ENCODE data around the genes TIMM21 and DIPK1C.

DNA sequence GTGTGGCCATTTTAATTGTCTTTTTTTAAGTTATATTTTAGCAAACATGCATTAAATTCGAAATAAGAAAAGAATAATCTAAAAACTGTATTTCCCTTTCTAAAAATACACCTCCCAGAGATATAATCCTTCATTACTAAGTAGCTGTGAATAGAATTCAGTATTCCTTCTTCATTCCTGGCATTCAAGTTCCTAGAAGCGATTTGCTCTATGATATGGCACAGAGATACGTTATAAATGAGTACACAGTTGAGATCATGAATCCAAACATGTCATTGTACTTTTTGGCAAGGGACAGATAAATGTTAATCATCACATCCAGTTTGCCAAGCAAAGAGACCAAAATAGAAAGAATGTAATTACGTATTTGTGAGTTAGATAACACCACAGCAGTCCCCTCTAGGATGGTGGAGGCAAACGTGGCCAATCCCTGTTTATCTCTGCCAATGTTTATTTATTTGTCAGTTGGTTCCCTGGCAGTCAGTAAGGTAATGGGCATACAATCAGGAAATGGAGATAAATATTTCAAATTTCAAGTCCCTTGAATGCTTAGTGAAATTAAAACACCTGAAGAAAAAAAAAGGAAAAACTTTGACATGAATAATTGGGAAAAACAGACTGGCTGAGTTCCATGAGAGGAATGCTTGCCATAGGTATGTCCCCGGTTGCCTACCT is 451.0 kb upstream of the NETO1 start:
- PRO-cap: no peak
- RAMPAGE, long total RNA, 4 experiments: no peak in any of the 4 experiments

GRCh38 chr18:74017477-74017694 is 130.2 kb downstream of the FBXO15 start:
- PRO-cap: no peak
- RAMPAGE, long total RNA, 4 experiments: no peak in any of the 4 experiments

GRCh38 chr18:74148240-74149358 is at the start of gene TIMM21:
Gene TIMM21, plus strand, starts transcription at chr18:74148523.
- PRO-cap: unidirectional peak, minus-strand start at chr18:74148357
- RAMPAGE, long total RNA, 4 experiments: start-site peak on the plus strand in 3 of 4 experiments, at chr18:74148520-74148549 at its widest, 86 to 451 reads per replicate

DNA sequence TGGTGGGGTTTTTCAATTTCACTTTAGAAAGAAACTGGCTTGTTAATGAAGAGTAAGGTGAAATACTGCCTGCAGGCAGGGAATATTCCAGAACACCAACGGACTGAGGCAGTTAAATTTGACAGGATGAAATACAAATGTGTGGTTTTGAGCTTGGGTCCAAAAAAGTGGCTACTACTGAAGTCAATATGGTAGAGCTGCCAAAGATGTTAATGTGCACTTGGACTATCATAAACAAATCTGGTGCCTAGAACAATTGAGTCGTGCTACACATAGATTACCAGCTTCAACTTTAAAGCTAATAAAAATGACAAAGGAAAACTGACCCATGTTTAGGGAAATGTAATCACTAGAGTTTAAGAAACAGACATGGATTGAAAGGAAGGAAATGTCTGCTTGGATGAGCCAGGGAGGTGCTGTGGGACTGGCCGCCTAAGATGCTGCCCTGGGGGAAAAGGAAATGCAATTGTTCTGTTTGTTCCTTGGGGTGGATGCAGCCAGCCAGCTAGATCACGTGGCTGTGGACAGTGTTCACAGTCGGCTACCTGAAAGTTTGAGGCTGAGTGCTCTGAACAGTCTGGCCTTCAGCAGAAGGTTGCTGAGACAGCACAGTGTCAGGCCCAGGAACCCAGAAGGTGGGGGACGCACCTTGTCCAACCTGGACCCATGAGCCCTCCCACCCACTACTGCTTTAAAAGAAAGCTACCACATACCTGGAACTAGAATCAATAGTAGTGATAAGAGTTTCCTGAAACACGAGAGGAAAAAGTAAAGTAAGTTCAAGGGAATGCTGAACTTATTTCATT is 36.5 kb downstream of the CYB5A start:
- PRO-cap: no peak
- RAMPAGE, long total RNA, 4 experiments: no peak in any of the 4 experiments

DNA sequence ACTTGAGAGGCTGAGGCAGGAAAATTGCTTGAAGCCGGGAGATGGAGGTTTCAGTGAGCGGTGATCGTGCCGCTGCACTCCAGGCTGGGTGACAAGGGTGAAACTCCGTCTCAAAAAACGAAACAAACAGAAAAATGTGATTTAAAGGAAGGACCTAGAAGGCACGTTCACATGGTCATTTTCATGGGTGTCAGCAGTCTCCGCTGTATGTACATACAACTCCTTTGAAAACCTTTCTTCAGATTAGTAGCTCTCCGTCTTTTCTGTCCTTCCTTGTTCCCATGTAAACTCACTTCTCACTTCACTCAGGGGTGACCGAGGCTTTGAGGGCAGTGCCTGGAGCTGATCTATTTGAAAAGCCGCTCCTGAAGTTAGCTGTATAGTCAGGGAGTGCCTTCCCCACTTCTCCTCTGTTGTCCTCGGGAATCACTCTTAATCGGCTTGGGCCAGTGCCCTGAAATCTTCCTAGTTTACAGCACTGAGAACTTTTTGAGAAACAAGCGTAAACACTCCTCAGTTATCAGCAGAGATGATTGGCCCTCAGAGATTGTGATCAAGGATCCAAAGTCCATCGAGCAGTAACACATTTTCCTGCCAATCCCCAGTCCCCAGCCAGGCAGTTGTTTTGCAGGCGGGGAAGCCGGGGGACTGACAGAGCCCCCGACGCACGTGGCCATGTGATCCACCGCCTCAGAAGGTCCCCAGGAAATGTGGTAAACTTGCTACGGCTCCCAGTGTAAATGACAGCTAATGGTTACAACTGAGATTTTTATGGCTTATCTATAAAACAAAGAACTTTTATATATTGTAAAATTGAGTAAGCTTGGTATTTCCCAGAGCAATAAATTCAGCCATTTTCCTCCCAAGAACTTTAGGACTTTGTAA is 53.2 kb downstream of the C18orf63 start:
- PRO-cap: no peak
- RAMPAGE, long total RNA, 4 experiments: no peak in any of the 4 experiments

DNA sequence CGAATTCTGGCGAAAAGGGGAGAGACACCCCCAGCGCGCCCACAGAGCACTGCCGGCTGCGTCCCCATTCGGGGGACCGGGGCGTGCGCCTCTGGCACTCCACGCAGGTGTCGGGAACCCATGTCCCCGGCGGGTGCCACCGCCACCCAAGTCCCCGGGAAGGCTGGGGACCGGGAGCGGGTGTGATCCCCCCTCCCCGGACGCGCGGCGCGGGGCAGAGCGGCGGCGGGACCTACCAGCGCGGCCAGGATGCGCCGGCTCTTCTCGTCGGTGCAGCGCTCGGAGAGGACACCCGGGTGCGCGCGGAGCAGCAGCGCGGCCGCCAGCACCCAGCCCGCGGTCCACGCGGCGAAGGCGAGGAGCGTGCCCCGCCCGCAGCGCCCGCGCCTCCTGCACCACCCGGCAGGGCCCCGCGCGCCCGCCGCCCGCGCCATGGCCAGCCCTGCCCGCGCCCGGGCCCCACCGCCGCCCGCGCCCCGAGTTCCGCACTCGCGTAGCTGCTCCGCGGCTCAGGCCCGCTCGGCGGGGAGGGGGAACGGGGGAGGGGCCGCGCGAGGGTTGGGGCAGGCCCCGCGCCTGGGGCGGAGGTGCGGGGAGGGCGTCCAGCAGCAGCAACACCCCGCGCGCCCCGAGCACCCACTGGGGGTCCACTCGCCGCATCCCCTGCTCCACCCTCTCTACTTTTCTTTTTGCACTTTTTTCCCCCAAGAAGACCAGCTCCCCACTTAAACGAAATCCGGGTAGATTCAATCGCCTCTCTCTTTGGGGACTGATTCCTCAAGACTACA is at the start of gene DIPK1C:
Gene DIPK1C (minus strand): TSS at position 483 of the 788 bp plus-strand sequence.
- PRO-cap: no peak
- RAMPAGE, long total RNA, 4 experiments: no peak in any of the 4 experiments

GRCh38 chr18:74517264-74517889 is 16.9 kb upstream of the CNDP1 start:
- PRO-cap: no peak
- RAMPAGE, long total RNA, 4 experiments: no peak in any of the 4 experiments

DNA sequence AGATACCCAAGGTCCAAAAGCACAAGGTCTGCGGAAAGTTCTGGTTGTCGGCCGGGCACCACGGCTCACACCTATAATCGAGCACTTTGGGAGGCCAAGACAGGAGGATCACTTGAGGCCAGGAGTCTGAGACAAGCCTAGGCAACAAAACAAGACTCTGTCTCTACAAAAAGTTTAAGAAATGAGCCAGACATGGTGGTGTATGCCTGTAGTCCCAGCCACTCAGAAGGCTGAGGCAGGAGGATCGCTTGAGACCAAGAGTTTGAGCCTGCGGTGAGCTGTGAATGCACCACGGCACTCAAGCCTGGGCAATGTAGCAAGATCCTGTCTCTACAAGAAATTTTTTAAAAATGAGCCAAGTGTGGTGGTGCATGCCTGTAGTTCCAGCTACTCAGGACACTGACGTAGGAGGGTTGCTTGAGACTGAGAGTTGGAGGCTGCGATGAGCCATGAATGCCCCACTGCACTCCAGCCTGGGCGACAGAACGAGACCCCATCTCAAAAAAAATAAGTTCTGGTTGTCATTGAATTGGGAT is 13.9 kb upstream of the CNDP1 start:
- PRO-cap: no peak
- RAMPAGE, long total RNA, 4 experiments: no peak in any of the 4 experiments

- PRO-cap: no peak
- RAMPAGE, long total RNA, 4 experiments: no peak in any of the 4 experiments
Observed at GRCh38 chr18:74544727-74545360, 10.5 kb downstream of the CNDP1 start.

DNA sequence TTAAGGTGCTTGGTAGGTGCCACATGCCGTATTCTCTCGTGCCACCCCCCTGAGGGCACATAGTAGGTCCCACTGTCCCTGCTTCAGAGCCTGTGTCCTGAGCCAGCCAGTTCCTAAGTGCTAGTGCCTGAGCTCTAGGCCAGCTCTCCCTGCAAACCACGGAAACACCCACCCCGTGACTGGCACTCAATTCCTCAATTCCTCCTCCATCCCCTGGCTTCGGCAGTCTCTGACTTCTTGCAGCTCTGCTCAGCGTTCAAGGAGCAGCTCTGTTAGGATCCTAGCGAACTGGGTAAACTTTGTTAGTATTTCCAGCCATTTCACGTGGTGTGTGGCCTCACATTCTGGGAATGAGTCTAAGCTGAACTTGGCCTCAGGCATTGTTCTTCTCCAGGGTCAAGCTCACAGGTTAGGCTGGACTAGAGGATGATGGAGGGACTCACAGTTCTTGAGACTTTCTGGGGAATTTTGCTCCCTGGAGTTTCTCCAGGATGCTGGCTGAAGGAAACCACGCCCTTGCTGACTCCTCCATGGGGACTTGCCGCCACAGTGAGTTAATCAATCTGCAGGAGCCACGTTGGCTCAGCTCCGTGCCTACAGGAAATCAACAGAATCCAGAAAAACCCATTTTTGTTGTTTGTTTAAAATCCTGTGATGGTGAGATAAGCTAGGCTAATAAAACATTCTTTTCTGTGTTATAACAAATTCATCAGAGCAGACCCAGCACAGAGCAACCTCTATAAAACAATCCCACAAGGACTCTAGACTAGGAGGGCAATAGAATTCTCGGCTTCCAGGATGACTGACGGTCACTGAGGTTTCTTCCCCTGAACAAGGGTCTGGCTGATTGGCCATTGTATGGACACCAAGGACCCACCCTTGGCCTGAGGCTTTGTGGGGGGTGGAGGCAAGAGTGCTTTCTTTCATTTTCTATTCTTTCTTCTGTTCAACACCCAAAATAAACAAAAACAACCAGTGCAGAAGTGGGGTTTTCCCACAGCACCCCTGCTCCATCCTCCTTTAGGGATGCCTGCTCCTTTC is 12.5 kb downstream of the CNDP1 start:
- PRO-cap: no peak
- RAMPAGE, long total RNA, 4 experiments: no peak in any of the 4 experiments

- PRO-cap: no peak
- RAMPAGE, long total RNA, 4 experiments: no peak in any of the 4 experiments
Observed at GRCh38 chr18:74977924-74978450, 231.0 kb downstream of the PTGR3 start.

DNA sequence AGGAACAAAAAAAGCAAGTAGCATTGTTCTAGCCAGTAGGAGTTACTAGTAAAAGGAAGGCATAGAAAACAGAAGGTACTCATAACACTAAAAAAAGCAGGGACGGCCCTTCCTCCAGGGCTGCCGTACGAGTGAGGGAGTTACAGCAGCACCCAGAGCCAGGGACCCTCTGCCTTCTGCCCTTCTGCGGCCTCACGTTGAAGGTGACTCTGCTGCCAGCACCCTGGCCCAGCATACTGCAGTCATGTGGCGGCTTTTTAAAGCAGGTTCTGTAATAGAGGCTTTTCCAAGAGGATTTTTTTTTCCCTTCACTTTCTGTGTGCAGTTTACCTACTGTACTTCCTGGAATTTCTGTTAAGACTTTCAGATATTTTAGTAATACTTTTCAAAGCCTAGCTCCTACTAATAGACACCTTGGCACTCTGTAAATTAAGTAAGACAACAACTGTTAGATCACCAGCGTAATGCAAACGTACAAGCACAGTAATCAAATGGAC is 161.6 kb downstream of the PTGR3 start:
- PRO-cap: no peak
- RAMPAGE, long total RNA, 4 experiments: no peak in any of the 4 experiments

GRCh38 chr18:75169986-75170812 is 38.7 kb downstream of the PTGR3 start:
- PRO-cap: no peak
- RAMPAGE, long total RNA, 4 experiments: no peak in any of the 4 experiments

DNA sequence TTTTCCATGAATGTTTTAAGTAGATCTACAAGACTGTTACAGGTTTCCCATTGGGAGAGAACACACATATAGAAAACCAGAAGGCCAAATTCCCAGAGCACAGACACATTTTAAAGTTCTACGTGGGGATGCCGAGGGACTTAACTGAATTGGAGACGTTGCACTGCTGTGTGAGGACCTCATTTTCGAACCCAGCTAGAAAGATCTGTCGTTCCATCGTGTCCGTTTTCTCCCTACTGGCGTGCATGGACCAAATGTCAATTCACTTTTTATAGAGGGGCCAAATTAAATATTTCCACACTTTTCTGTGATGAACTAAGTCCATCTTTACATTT is 737 bp upstream of the TSHZ1 start:
- PRO-cap: no peak
- RAMPAGE, long total RNA, 4 experiments: no peak in any of the 4 experiments

DNA sequence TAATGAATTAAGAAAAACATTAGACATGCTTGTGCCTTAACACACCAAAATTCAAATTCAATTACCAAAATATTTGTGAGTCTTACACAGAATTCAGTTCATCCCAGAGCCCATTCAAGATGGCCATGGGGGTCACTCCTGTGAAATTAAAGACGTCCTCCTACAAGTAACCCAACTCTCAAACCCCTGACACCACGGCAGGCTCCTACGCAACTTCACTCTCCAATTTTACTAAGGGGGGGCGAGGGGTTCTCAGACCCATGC is 5.1 kb downstream of the ZNF516 start:
- PRO-cap: no peak
- RAMPAGE, long total RNA, 4 experiments: no peak in any of the 4 experiments

DNA sequence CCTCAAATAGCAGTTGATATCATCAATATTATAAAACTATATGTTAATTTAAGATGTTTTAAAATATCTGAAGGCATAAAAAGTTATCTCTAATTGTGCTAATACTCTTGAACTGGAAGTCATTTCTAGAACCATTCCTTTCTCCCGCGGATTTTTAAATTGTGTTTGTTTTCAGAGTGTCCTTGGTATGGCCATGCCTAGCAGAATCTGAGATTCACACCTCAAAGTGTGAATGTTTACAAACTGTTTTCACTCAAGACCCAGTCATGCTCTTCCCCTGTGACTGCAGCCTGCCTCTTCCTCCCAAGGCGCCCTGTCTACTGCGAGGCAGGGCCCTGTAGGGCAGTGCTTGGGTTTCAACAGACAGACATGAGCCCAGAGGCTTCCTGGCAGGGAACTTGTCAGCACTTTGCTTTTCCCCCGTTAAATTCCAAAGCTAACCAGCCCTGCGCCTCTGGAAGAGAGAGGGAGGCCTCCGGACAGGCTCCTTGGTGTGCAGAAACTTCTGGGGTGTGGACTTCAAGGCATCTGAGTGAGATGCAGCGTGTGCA is 8.4 kb upstream of the ZNF516 start:
- PRO-cap: no peak
- RAMPAGE, long total RNA, 4 experiments: no peak in any of the 4 experiments

DNA sequence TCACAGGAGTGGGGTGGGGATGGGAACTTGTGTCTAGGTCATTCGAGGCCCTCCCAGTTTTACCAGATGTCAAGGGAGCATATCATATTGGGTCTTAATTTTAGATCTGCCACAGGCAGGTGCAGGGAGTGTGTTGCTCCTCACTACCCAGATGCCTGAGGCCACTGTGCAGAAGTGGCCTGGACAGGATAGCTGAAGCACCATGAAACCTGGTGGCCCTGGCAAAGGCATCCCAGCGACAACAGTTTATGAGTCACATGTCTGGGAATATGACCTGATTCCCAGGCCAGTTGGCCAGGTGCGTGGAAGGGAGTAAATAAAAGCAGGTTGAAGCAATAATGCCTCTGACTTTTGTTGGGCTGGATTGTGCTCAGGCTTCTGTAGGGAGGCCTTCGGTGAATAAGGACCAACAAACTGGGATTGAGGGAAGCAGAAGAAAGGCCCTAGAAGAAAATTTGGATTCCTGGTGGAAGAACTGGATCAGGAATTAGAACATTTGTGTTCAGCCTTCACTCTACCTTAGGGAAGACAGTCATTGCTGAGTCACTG is 78.3 kb upstream of the ZNF516 start:
- PRO-cap: no peak
- RAMPAGE, long total RNA, 4 experiments: no peak in any of the 4 experiments

DNA sequence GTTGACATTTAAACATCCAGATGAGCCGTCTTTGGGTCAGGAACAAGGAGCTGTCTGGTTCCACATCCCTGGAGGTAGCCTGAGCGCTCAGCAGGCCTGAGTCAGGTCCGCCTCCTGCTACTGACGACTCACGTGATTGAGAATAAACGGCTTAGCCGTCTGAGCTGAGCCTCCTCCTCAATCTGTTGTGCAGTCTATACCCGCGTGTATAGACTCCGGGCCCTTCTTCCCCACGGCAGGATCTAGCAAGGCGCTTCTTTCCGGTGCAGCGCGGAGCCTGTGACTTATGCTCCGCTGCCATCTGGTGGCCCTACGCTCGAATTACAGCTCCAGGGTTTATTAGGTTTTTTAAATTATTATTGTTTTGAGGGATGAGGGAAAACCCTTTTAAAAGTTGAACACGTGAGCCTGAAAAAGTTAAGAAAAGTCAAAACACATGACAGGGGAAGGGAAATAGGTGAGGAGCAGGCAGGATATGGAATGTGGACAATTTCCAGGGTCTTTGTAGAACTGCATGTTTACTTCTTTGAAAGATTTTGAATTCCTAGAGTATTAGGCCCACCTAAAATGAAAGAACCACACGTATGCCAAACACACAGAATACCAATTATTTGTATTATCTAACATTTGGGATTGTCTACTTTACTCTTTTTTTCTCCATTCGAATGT is 112.5 kb upstream of the ZNF236 start:
- PRO-cap: no peak
- RAMPAGE, long total RNA, 4 experiments: no peak in any of the 4 experiments

GRCh38 chr18:76757377-76757771 is 65.0 kb upstream of the ZNF236 start:
- PRO-cap: no peak
- RAMPAGE, long total RNA, 4 experiments: no peak in any of the 4 experiments

- PRO-cap: no peak
- RAMPAGE, long total RNA, 4 experiments: no peak in any of the 4 experiments
Observed at GRCh38 chr18:76987767-76988811, 144.5 kb downstream of the MBP start.

All from sigmoid colon (tissue), 4 donors.